ENCODE measurements around a stretch of chr11.

GRCh38 chr11:119709525-119710173 is 19.4 kb downstream of the NECTIN1 start:
- RRBS: no CpG with 5 or more reads among the region's 13 CpGs

DNA sequence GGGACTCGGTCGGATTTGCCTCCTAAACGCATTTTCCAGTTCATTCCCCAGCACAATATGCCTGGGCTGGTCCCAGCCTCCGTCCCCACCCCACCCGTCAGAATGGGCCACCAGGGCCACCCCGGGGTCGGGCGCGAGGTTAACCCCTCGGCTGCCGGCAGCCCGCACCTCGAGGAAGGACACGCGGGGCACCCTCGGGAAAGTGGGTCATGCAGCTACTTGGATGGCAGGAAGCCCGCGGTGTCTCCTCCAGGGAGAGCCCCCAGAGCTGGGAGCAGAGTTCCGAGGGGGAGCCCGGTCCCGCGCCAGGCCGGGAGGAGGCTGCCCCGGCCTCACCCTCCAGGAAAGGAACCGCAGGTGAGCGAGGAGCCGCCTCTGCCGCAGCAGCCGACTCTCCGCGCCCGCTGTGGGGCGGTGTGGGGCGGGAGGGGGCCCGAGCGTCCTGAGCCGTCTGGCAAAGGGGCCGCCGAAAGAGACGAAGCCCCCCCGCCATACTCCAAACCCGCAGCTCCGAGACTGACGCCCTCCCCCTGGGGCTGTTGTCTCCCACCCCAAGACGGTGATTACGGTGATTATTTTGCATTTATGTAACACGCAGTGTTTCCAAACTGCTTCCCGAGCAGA is 1.3 kb downstream of the NECTIN1 start:
- RRBS: 0% methylated on average over 5 of the region's 48 CpGs

DNA sequence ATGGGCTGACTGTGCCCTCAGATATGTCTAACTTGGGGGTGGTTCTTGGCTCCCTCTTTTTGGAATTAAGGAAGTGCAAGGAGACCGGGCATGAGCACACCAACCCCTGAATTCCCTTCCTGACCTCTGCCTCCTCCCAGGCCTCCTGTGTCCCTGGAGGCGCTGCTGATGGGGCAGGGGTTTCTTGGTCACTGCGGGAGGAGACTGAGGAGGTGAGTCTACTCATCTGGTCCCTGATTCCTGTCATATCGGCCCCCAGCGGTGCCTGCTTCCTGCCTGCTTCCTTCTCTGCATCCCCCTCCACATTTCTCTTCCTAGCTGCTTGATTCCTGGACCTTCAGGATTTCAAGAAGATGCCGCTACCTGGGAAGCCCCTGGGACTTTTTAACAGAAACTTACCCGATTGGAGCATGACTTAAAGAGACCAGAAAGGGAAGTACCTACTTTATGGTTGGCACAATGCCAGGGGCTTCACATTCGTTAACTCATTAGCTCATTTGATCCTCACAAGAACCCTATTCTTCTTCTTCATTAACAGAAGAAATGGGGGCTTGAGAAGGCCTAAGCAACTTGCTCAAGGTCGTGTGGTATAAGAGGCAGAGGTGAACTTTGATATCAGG is 22.5 kb upstream of the NECTIN1 start:
- RRBS: no CpG with 5 or more reads among the region's 9 CpGs

- RRBS: no CpG with 5 or more reads among the region's 10 CpGs
Measured at GRCh38 chr11:119782506-119782980, 53.5 kb upstream of the NECTIN1 start.

DNA sequence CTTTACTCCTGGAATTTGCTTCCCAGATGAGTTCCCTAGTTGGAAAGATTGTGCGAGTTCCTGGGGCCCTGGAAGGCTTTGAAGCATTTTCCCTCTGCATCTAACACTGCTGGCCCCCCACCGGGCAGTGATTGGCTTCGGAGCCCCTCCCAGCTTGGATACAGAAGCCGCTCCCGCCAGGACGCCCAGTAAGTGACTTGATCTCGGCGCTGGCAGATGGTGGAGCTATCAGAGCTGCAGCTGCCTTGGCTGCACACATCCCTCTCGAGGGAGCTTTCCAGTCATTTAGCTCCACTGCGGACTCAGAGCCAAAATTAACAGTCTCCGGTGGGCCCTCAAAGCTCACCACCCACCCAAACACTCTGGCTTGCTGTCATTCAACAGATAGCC is 162.4 kb downstream of the TRIM29 start:
- RRBS: no CpG with 5 or more reads among the region's 11 CpGs

- RRBS: no CpG with 5 or more reads among the region's 4 CpGs
Measured at GRCh38 chr11:120024084-120024359, 113.9 kb downstream of the TRIM29 start.

DNA sequence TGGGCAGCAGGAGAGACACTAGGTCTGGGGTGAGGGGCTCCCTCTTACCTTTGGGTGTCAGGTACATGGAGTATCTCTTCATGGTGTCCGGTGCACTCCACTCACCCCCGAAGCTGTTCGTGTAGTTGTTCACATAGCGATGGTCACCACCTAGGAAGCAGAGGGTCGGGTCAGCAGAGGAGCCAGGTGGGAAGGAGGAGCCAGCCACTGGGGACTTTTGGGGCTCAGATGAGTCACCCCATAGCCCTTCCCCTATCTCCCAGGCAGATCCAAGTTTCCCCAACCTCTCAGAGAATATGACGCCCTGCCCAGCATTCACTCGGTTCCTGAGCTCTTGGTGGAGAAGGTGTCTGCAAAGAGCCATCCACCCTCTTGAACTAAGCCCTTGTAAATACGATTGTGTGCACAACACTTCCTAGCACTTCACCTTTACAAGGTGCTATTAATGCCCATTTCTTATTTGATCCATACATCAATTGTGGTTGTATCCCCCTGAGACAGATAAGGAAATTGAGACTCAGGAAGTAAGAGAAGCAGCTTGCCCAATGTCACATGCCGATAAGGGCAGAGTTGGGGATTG is 14.9 kb downstream of the TRIM29 start:
- RRBS: no CpG with 5 or more reads among the region's 9 CpGs

DNA sequence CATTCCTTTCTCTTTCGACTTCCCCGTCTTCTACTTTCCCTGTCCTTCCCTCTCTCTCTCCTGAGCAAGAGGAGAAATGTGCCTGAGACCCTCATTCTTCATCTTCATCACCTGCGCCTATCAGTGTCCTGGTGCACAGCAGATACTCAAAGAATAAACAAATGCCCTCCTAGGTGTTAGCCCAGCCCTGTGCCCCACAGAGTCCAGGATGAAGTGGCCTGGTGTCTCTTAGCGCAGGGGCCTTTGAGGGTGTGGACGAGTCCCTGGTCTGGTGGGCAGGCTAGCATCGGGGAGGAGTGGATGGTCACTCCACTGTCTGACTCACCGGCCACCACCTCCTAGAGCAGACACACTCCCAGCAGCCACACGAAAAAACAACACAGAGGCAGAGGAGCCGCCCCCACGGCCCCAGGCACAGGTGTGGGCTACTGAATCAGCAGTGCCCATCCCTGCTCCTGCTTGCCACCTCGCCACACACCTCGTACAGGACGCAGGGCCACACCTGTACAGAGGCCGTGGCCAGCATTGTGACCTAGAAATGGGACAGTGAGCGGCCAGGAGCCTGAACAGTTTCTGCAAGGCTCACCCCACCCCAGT is 14.1 kb downstream of the TRIM29 start:
- RRBS: no CpG with 5 or more reads among the region's 15 CpGs

DNA sequence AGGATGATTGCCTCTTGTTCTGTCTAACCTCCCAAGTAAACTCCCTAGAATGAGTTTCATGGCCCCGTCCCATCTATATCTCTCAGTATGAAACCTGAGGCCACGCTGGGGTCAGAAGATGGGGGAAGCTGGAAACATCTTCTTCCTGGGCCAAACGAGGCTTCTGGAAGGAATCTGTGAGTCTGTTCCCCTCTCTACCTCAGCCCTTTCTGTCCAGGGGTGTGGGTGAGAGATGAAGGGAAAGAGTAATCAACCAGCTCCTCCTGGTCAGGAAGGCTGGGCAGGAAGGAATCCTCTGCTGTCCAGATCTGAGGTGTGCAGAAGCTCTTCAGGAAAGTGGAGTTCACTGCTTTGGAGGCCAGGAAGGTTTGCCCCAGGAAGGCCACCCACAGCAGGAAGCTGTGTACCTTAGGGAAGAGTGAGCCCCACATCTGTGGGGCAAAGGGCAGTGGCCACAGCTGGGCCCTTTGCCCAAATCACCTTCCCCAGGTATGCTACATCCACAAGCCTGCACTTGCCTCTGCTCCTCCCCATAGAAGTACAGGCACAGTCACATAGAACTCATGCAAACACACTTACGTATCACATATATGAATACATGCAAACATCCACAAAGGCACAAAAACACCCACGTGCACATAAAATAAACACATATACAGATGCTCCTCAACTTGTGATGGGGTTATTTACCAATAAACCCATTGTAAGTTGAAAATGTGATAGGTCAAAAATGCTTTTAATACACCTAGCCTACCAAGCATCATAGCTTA is 2.2 kb downstream of the TRIM29 start:
- RRBS: no CpG with 5 or more reads among the region's 5 CpGs

GRCh38 chr11:120192609-120193035 is 18.2 kb upstream of the OAF start:
- RRBS: 94% methylated on average over 2 of the region's 11 CpGs

DNA sequence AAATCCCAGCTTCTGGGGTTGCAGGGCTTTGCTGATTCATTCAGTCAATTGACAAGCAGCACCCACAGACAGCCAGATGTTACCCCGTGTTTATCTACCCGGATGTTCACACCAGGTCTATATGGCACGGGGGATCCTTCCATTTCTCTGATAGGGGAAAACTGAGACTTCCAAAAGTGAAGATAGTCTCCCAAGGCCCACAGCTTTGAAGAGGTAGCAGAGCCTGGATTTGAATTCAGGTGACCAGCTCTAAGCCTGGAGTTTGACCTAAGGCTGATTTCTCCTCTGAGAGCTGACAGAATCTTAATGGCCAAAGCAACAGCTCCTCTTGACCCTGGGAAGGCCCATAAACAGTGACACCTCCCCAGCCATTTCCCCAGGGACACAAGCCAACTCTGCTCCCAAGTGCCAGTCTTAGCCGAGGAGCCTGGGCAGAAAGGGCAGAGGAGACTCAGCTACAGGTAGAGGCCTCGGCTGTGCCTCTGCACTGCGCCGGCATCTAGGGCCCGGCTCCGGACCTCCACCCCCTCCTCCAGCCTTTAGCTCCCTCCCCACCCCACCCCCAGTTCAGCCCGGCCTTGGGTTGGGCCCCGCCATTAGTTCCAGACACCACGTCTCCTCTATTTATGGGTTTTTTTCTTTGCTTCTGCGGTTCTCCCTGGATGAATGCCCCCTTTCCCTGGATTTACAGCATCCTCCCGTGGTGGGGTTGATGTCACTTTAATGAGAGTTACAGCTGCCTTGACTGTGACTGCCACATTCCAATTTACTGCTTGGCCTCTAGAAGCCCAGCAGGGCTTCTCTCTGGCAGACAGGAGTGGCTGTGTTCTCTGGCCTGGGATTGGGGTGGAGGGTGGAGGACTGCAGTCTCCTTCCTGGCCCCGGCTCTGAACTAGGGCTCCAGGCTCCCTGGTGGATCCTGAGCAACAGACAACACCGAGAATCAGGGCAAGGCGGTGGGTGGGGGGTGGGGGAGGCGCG is 13.6 kb upstream of the OAF start:
- RRBS: 49% methylated on average over 2 of the region's 19 CpGs

GRCh38 chr11:120215521-120216534 is 5.0 kb downstream of the OAF start:
- RRBS: no CpG with 5 or more reads among the region's 17 CpGs

DNA sequence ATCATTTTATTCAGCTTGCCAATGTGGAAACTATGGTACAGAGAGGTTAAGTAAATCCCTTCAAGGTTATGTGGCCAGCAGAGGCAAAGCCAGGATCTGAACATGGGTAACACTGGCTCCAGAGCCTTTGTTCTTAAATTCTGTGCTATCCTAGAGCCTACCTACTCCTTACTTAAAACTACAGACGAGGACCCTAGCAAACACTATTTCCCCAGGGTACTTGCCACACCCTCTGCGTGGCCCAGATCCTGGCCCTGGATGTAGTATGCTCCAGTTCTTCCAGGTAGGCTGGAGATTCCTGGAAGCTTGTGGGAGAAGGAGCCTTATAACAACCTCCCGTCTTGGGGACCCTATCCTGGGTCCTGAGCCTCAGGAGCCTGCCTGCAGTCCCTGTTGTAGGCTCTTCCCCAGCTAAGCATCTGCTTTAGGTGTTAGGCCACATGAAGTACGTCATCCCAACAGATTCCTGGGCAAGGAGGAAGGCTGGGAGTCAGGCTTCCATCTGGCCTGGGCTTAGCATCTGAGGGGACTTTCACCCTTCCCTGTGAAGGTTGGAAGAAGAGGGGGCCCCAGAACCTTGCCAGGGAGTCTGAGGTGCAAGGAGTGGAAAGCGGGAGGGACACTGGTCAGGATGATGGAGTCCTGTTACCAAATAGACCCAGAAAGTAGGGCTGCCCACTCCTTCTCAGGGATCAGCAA is 10.9 kb downstream of the OAF start:
- RRBS: no CpG with 5 or more reads among the region's 5 CpGs

DNA sequence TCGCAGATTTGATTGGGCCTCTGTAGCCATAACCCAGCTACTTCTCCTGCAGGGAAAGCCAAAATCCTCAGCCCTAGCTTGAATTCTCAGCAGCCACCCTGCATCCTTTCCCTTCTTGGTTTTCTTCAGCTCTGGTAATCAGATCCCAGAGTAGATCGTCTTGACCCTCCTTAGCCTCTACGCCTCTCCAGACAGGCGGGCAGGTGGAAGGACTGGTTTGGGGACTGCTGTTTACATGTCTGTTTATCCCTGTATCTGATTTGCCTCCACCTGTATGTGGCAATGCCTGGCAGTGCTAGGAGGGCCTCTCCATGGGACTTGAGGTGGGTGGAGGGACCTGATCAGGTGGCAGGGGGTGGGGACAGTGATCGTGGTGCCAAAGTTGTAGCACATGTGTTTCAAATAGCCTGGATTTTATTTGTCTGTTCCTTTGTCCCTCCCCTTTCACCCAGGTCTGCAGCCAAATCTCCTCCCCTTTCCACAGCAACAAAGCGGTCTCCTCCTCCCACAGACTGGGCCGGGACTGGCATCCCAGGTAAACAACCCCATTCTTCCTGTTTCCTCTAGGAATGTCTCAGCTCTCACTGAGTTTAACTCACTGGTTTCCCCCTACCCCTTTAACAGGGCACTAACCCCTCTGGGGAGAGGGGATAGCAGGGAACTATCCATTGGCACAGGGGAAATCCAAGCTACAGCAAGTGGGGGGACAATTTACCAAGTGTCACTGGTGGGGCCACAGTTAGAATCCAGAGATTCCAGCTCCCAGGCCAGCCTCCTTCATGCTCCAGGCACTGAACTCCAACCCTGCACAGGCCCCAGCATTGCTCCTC is 23.1 kb upstream of the TLCD5 start:
- RRBS: no CpG with 5 or more reads among the region's 7 CpGs

DNA sequence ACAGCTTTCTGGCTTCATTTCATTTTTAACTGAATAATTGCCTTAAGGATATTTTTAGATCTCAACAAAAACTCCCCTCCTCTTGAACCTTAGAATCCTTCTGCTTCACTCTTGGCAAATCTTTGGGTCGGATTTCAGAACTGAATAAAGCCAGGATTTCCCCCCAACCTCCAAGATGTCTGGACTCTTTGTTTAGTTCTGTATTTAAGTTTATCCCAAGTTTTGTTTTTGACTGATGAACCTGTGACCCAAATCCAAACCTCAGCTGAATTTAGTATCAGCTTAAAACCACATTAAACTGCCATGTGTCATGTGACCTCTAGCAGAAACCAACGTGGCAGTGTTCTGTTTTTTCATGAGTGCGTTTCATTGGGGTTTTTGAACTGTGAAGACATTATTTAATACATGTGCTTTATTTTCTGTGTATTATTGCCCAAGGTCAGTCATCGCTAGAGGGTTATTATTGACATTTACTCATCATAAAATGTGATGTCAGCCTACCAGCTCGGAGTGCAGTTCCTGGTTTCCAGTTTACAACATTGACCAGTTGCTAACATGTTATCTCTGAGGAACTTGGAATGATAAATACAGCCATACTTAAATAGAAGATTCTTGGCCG is 1.7 kb downstream of the TLCD5 start:
- RRBS: no CpG with 5 or more reads among the region's 6 CpGs

GRCh38 chr11:120451265-120452259 is 60.0 kb upstream of the GRIK4 start:
- RRBS: no CpG with 5 or more reads among the region's 16 CpGs

DNA sequence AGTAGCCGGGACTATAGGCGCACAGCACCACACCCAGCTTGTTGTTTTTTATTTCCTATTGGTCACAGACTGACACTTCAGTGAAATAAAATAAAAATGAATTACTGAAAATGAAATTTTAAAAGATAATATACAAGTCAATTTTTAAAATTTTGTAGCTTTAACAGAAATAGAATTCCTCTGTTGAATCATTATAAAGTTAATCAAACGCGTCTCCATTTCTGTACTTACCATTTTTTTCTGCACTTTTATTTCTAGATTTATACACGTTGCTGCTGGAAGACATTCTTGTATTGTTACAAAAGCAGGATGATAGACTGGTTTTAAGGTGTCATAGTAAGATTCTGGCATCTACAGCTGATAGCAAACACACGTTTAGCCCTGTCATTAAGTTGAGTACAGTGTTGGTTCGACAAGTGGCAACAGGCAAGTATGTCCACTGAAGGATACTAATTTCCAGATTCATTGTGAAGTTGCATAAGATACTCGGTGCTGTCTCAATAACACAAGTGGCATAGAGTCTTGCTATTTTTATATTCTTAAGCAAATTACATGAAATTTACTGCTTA is 36.4 kb upstream of the GRIK4 start:
- RRBS: no CpG with 5 or more reads among the region's 8 CpGs

DNA sequence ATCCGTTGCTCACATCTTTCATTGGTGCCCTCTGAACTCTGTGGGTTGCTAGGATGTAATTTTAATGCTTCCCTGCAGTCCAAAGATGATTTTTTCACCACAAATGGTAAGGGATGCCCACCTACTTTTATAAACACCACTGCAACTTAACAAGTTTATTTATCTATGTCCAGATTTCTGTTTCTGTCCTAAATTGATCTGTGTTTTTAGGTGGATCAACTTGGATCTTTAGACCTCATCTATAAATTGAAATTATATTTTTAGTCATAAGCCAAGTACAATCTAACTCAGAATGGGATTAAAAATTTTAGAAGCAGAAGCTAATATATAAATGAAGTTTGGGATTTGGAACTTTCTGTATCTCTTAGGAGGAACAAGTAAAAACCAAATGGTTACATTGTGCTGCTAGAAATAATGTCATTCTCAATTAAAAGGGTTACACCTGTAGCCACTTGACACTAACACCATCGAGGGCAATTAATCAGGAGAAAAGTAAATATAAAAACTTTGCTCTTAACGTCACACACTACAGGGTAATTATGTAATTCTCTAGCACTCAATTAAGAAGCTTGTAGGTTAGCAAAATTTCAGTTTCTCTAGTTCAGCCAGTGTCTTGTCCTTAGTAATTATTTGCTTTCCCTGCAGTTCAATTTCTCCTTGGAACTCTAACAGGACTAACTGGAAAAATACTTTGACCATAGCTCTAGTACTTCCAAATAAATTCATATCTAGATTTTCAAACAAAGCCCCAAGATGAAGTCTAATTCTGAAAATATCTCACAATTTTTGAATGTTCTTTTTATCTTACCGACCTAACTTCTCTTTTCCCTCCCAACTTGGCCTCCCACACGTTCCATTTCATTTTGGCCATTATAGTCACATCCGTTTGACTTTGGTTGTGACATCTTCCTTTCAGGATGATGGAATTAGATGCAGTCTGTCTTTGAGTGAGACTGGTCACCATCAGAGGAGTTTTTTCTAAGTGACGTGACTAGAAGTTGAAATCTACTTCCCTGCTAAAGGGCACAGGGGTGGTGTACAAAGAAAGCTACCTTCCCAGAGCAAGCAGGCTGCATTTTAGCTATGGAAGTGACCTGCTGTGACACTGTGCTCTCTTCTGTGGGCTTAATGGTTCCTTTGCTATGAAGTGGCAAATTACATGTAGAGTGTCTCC is 24.5 kb upstream of the GRIK4 start:
- RRBS: no CpG with 5 or more reads among the region's 7 CpGs

- RRBS: 1% methylated on average over 18 of the region's 41 CpGs
Measured at GRCh38 chr11:120511078-120511484, 467 bp upstream of the GRIK4 start.

GRCh38 chr11:120839857-120840107 is 184.1 kb upstream of the TBCEL start:
- RRBS: no CpG with 5 or more reads among the region's 5 CpGs

Measured in HTR-8/SVneo (cell line).